PFSK-1 (cell line): ENCODE measurements around a stretch of chr12.

DNA sequence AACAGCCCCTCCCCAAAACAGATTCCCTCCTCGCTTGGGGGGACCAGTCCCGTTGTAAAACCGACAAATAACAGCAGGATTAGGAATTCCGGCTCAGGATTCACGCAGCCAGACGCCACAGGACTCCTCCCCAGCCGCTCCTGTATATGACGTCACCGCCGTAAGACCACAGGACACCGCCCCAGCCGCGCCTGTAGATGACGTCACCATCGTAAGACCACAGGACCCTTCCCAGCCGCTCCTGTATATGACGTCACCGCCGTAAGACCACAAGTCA, 44.1 kb upstream of the FBRSL1 start:
- RRBS = no CpG with 5 or more reads among the region's 19 CpGs

GRCh38 chr12:132558696-132559297, 51.6 kb downstream of the LRCOL1 start:
- RRBS = 92% methylated on average over 8 of the region's 37 CpGs

DNA sequence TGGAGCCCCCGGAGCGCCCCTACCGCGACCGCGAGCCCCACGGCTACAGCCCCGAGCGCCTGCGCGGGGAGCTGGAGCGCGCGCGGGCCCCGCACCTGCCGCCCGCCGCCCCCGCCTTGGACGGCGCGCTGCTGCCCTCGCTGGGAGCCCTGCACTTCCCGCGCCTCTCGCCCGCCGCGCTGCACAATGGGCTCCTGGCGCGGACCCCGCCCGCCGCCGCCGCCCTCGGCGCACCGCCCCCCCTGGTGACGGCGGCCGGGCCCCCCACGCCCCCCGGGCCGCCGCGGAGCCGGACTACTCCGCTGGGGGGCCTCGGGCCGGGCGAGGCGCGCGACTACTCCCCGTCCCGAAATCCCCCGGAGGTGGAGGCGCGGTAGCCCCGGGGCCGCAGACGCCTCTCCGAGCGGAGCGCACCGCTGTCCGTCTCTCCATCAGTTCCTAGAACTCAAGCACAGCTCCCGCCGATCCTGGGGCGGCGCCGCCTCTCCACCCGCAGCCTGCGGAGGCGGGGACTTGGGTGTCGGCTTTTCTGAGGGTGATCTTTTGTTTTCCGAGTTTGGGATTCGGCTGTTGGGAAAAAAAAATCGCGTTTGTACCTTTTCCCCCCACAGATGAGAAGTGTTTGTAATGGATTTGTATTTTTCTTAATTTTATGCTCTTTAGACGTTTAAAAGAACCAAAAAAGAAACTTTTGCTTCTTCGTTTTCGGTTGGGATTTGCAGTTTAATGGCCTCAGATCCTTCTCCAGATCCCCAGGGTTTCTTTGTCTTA, 26.8 kb downstream of the LRCOL1 start:
- RRBS = 98% methylated on average over 8 of the region's 85 CpGs

GRCh38 chr12:132695202-132696150, 8.1 kb downstream of the PXMP2 start:
- RRBS = no CpG with 5 or more reads among the region's 19 CpGs

DNA sequence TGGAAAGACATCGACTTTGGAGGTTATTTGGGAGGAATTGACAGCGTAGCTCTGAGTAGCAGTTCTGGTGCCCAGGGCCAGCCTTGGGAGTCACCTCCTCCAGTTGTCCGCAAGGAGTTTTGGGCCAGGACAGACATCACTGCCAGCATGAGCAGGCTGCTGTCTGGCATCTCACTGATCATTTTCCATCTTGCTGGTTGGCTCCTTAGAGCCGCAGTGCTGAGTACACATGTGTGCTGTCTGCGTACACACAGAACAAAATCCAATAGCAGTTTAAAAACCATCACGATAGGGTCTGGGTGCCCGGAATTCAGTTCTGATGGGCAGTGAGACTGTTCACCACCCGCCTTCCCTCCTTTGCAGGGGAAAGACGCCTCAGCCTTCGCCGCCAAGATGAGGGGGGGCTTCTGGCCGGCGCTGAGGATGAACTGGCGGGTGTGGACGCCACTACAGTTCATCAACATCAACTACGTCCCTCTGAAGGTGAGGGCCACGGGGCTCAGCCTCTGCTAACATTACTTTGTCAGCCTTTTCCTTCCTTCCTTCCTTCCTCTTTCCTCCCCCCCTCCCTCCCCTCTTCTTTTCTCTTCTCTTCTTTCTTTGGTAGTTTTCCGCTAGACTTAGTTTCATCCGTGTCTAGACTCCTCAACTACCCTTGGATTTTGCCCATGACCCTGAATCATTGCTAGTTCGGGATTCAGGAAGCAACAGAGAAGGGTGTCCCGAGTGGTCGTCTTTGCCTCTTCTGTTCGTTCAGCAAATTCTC, 9.6 kb upstream of the PGAM5 start:
- RRBS = 95% methylated on average over 4 of the region's 23 CpGs

GRCh38 chr12:132726122-132727218, 15.8 kb downstream of the PGAM5 start:
- RRBS = no CpG with 5 or more reads among the region's 24 CpGs

DNA sequence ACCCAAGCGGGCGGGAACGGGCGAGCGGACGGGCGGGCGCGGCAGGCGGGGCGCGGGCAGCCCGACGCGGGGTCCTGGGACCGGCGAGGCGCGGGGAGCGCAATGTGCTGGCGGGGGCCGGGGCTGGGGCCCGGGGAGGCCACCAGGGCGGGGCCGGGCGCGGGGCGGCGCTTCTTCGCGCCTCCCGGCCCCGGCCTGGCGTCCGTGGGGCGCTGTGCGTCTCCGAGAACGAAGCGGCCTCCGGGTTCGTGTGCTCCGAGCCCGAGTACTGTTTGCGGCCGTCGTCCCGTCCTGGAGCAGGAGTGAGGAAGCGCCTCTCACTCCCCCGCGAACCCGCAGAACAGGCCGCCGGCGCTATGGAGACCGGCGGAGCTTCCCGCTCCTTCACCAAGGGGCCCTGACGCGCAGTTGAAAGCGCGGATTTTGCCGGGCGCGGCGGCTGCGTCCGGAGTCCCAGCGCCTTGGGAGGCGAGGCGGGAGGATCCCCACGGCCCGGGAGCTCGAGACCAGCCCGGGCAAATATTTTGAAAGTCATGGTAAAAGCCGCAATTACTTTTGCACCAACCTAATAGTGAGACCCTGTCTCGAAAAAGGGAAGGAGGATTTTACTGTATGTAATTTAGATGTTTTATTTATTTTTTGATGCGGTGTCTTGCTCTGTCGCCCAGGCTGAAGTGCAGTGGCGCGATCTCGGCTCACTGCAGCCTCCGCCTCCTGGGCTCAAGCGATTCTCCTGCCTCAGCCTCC, 526 bp upstream of the ANKLE2 start:
- RRBS = 1% methylated on average over 48 of the region's 84 CpGs

DNA sequence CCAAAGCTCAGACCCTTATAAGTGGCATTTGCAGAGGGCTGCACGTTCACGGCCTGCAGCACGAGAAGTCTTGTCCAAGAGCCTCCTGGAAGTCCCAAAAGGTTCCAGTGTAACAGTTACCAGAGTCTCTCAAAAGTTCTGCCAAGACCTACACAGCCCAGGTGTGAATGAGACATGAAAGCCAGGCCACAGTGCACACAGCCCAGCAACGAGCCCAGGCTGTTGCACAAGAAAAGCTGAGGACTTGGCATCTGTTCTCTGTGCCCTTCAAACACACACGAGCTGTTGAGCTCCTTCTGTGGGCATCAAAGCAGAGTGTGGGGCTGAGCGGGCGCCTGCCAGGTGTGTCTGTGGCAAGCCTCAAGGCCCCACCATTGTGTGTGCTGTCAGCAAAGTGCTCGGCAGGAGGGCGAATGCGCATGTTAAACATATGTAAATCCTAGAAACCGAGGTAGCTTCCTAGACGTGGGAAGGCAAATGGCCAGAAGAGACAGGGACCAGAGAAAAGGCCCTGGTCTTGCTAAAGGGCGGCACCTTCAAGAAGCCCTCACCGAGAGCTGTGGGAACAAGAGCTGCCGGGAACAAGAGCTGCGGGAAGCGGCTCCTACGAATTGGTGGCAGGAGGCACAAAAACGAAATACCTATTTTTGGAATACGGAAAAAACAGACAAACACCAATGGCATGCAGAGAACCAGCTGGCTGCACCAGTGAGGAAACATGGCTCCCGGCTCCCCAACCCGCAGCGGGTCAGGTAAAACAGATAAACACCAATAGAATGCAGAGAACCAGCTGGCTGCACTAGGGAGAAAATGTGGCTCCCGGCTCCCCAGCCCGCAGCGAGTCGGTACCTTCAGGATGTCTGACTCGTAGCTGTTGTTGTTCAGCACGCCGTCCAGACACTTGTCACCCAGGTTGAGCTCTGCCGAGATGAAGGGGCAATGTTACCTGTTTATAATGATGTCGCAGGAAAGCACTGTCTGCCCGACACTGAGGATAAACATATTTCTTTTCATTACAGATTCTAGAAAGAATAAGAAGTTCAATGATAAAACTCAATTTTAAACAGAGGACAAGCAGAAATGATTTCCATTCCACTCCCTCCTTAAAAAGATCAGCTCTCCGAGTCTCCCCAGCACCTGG, 18.9 kb upstream of the GOLGA3 start:
- RRBS = 95% methylated on average over 4 of the region's 34 CpGs

- RRBS = no CpG with 5 or more reads among the region's 3 CpGs
Measured at GRCh38 chr12:133202627-133203704, 21.7 kb downstream of the ZNF268 start.